ENCODE results near the genes CEBPE, MYH6 and JPH4.

GRCh38 chr14:23056521-23056720 lies 899 bp downstream of the CDH24 start:
- PRO-cap, result no peak

DNA sequence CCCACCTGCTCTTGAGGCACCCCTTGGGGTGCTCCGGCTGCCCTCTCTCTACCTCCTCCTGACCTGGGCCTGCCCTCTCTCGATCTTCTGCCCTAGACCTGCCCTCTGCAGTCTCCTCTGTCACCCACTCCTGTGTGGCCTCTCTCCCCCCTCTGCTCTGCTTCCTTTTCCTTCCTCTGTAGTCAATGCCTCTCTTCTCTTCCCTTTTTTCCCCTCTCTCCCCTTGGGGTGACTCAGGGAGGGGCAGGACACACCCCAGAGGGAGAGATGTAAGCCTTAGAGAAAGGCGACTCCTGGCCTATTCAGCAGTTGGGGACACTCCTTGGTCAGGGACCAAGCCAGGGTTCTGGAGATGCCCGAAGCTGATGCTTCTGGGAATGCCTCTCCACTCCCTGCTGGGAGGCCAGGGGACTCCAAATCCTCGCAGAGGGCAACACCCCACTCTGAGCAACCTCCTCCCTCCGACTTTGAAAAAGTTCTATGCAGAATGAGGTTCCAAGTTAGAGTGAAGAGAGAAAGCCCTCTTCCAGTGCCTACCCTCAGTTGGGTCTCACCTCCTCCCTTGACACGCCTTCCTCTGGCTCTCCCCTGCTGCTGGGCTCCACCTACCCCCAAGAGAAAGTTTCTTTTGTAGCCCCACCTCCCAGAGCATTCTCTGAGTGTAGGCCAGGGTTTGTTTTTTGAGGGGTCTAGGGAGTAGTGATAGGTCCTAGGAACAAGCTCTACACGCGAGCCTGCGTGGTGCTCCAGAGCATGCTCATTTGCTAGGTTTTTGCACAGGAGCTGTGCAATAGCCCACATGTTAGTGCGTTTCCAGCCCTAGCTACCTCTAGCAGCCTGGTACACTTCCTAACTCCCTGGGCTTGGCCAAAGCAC lies at the start of gene CEBPE:
Gene CEBPE (minus strand): TSS at position 136 of the 876 bp plus-strand sequence.
- PRO-cap, result bidirectional peak, plus-strand start at position 308 of the sequence, minus-strand start at position 154 of the sequence

GRCh38 chr14:23123306-23123977 lies 4.4 kb upstream of the CEBPE start:
- PRO-cap, result no peak

GRCh38 chr14:23137240-23137959 lies 18.3 kb upstream of the CEBPE start:
- PRO-cap, result no peak

GRCh38 chr14:23142020-23142517 lies 23.0 kb upstream of the CEBPE start:
- PRO-cap, result no peak

DNA sequence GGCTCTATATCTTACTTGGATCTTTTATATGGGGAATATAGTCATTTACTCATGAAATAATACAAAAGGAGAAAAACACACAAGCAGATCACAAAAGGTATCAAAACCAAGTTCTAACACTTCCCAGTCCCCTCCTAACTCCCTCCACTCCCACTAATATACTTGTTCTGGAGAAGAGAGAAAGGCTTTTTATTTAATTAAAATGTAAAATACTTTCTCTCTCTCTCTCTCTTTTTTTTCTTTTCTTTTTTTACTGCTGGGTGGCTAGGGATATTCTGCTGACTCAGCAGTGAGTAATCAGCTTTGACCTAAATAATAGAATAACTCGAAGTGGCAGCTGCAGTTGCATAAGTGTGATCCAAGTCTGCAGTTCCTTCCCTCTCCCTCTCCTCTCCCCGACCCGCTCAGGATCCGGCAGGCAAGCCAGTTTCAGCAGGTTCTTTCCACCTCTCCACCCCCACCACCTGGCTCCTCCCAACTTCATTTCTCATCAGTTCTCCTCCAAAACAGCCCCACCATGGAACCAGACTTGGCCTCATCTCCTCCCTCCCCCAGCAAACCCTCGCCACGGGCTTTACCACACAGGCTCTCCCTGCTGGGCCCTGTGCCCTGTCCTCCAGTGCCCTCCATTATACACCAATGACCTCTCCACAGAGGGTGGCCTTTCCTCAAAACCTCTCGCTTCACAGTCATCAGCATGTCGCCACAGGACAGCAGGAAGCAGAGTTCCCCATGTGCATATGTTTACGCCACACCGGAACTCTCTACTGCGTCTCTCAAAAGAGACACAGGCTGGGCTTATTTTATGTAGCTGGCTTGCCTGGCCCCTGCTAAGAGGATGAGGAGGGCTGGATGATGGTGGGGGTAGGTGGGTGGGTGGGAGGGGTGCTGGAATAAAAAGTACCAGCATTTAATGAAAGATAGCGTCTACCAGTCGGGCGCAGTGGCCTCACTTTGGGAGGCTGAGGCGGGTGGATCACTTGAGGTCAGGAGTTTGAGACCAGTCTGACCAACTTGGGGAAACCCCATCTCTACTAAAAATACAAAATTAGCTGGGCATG lies 22.4 kb downstream of the SLC7A8 start:
- PRO-cap, result no peak

GRCh38 chr14:23177112-23177602 lies 6.3 kb downstream of the SLC7A8 start:
- PRO-cap, result no peak

DNA sequence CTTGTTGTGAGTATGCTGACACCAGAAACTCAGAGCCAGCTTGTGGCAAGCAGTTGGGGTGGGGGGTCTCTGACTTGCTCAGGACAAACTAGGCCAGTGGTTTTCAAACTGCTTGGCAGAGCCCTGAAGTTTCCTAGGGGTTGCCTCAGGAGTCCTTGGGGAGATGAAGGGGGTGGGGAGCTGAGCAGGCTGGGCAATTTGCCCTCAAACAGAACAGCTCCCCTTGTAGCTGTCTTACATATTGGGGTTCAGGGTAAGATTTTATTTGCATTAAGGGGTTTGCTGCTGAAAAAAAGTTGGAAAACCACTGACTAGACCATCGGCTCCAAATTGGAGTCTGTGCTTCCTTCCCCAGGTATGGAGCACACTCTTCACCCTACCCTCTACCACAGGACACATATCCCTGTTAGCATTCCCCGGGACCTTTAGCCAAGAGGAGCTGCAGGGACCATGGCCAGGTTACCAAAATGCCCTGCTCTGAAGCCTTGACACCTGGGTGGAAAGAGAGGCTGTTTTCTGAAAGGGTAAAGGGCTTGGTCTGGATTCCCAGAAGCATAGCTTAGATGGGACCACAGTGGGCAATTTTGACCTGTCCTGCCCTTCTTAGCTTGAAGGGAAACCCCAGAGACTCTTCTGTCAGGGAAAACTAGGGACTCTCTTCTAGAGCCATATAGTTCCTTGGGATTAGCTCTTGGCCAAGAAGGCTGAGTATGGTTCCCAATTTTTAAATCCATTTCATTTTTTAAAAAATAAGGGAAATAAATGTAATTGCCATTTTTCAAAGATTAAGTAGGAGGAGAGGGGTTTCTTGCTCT lies 4.2 kb downstream of the BCL2L2 start:
- PRO-cap, result no peak

- PRO-cap, result no peak
Measured at GRCh38 chr14:23388477-23388812, 11.6 kb downstream of the CMTM5 start.

GRCh38 chr14:23396138-23396886 lies 11.8 kb downstream of the MYH6 start:
- PRO-cap, result no peak

GRCh38 chr14:23408008-23409008 lies at the start of gene MYH6:
TSS of gene MYH6 (minus strand) at chr14:23408273.
- PRO-cap, result no peak

GRCh38 chr14:23409300-23409891 lies 1.3 kb upstream of the MYH6 start:
- PRO-cap, result no peak

- PRO-cap, result no peak
Measured at GRCh38 chr14:23429635-23430197, 5.7 kb downstream of the MYH7 start.

DNA sequence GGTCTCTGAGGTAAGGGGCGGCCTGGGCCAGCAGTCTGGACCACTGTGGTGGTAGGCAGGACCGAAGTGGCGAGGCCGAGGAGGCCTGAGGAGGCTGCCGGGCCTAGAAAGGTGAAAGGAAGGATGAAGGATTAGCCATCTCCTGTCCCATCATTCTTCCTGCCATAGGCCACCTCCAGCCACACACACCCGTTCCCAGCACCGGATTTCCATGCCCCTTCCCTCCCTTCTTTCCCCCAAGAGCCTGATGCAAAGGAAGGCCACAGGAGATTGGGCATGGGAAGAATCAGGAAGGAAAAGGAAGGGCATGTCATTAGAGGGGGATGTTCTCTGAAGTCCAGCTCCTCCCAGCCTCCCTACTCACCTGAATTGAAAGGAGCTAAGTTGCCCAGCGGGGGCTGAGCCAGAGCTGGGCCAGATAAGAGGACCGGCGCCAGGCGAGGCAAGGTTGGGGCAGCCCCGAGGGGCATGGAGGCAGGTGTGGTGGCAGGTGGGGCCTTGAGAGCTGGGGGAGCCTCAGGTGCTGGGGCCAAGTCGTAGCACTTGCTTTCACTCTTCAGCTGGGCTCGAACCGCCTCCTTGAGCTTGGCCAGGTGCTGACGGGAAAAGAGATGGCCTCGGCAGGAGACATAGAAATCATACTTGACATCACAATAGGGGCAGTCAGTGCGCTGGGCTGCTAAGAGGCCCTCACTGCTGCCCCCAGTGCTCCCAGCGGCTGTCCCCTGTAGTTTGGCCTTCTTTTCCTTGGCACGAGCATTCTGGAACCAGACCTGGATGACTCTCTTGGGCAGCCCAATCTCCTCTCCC lies 28.5 kb downstream of the ZFHX2 start:
- PRO-cap, result no peak

GRCh38 chr14:23523798-23524434 lies 27.6 kb downstream of the ZFHX2 start:
- PRO-cap, result no peak

GRCh38 chr14:23556657-23557192 lies 654 bp downstream of the THTPA start:
- PRO-cap, result no peak

- PRO-cap, result no peak
Measured at GRCh38 chr14:23577812-23579262, at the start of gene JPH4. TSS of gene JPH4 (minus strand) at chr14:23578790.

GRCh38 chr14:23695015-23696178 lies 59.2 kb downstream of the DHRS2 start:
- PRO-cap, result no peak

GRCh38 chr14:23884043-23884549 lies 69.5 kb upstream of the DHRS4 start:
- PRO-cap, result no peak

- PRO-cap, result unidirectional peak, minus-strand start at chr14:23935332
Measured at GRCh38 chr14:23935188-23935509, 18.4 kb upstream of the DHRS4 start.

All from sciatic nerve (tissue), 1 donor.